GM06990 (cell line): ENCODE results near the genes RSPO1, MANEAL and INPP5B.

DNA sequence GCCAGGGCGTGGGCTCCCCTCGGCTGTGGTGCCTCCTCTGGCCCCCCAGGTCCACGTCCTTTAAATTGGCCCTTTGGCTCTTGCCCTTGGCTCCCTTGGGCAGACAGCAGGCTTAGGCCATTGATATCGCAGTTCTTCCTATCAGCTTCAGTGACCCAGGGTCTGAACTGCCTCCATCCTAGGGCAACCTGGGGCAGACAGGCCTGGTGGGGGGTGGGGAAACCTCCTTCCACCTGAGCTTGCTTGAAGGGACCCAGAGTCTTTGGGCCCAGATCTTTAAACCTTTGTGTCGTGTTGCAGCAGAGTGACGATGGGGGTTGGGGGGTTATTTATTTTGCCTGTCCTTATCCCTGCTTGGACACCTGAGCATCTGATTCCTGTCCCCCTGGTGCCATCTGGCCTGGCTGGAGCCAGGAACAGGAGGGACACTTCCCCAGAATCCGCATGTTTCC is 7.0 kb upstream of the TFAP2E start:
- RRBS = no CpG with 5 or more reads among the region's 7 CpGs

- RRBS = no CpG with 5 or more reads among the region's 3 CpGs
These were observed 16.1 kb downstream of the CLSPN start for GRCh38 chr1:35753694-35754117.

DNA sequence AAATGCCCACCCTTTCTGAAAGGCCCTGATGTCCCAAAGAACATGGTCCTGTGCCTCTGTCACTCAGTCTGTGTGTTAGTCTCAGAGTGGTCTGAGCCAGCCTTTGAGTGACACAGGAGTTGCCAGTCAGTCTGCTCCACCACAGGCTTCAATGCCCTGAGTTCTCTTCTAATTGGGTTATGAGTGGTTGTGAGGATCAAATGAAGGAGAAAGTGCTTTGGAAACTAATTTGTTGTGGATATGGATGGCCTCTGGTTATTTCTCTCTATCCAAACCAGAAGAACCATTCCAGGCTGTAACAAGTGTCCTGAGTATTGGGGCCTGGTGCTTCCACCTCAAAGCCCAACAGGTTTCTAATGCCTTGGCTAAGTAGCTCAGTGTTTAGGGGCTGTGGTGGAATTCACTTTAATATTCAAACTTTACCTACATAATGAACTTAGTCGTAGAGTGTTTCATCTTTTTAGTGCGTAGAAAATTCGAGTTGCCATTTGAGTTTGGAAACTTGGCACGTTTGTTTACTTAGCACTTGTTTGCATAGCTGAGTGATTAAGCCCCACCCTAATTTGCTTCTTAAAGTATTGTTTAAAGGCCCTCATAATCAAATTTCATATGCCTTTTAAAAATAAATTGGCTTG is 1.3 kb downstream of the AGO4 start:
- RRBS = no CpG with 5 or more reads among the region's 4 CpGs

DNA sequence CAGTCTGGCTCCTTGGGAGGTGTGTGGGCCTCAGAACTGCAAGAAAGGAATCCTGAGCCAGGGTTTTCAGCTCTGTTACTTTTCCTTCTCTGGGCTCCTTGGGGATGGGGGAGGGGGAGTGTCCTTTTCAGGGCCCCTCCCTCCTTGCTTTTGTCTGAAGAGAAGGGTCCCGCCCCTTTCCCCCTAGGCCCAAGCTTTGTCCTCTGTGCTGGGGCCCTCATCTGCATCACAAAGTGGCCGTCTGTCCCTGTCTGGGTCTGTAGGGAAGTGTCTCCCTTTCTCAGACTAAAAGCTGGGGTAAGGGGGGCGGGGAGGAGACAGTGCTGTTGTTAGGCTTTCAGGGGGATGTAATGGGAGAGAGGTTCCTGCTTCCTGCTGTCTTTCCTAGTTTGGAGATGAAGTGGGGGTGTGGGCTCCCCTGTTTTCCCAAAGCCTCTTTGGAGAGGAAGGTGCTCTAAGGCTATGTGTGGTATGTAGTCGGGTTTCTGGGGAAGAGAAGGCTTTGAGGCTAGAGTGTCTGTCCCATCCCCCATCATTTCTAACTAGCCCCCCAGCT is 3.1 kb downstream of the AGO1 start:
- RRBS = no CpG with 5 or more reads among the region's 4 CpGs

- RRBS = no CpG with 5 or more reads among the region's 10 CpGs
These were observed 20.7 kb upstream of the THRAP3 start for GRCh38 chr1:36203314-36204202.

DNA sequence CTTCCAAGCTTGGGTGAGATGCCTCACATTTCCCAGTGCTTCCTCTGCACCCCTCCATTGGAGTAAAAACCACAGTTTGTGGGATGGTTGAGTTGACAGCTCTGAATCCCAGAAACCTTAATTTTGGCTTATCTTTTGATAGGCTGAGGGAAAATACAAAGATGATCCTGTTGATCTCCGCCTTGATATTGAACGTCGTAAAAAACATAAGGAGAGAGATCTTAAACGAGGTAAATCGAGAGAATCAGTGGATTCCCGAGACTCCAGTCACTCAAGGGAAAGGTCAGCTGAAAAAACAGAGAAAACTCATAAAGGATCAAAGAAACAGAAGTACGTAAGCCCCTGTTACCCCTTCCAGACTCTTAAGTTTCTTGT is 9.7 kb upstream of the SH3D21 start:
- RRBS = no CpG with 5 or more reads among the region's 7 CpGs

DNA sequence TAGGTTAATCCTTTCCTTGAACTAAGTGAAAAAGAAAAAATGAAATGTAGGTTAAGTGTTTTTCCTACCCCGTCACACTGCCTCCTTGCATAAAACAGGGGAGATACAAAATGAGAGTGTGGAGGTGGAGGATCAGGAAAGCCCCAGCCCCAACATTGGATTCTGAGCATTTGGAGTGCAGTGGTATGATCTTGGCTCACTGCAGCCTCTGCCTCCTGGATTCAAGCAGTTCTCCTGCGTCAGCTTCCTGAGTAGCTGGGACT is 3.4 kb upstream of the SH3D21 start:
- RRBS = no CpG with 5 or more reads among the region's 2 CpGs

DNA sequence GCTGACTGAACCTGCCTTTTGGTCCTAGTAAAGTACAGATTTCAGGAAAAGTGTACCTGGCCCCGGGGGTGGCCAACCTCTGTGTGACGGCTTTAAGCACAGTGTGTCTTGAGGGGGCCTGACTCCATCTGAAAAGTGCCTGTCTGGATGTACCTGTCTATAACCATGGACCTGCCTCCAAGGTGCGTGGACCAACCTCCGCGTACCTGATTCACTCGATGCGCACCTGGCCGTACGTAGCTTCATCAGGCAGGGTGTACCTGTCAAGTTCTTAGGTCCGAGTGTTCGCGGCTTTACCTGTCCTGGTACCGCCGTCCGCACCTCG is 480 bp upstream of the ZC3H12A start:
- RRBS = no CpG with 5 or more reads among the region's 16 CpGs

DNA sequence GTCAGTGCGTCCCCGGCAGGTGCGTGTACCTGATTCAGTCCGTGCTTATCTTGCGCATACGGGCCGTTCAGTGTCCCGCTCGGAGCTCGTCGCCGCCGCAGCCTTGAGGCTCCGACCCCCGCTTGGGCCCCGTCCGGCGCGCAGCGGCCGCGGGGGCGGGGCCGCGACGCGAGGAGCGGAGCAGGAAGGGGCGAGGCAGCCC is 216 bp upstream of the ZC3H12A start:
- RRBS = 2% methylated on average over 15 of the region's 29 CpGs

DNA sequence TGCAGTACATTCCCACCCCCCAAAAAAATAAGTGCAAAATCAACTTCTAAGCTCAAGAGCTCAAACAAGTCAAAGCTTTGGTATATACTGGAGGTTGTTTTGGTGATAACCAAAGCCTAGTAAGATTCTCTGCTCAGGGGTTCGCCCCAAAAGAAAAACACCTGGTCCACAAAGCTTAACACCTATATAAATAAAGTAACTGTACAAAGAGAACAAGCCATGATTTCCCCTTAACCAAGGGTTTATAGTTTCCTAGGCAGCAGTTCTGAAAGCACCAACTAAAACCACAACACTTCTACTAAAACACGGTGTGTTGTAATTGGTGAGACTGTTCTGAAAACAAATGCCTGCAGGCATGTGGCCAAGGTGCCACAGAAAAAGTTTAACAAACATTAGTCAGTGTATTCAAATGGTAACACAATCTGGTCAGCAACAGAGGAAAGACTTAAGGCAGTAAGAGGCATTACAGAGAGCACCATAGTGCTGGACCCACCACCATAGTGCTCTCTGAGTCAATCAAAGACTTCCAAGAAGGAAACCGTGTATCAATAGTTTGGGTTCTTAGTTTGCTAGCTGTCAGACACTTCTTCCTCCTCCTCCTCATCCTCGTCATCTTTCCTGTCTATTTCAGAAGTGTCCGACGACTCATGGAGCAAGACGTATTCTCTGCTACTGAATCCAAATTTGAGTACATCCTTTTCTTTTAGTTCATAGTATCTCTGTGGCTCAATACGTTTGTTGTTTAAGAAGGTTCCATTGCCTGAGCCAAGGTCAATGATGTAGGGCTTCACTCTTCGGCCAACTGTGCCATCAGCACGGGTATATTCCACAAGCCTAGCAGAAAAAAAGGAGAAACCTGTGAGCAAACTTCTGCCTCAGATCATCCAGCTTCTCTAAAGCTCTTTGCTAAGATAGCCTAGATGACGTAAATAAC is 16.6 kb downstream of the SNIP1 start:
- RRBS = no CpG with 5 or more reads among the region's 11 CpGs

DNA sequence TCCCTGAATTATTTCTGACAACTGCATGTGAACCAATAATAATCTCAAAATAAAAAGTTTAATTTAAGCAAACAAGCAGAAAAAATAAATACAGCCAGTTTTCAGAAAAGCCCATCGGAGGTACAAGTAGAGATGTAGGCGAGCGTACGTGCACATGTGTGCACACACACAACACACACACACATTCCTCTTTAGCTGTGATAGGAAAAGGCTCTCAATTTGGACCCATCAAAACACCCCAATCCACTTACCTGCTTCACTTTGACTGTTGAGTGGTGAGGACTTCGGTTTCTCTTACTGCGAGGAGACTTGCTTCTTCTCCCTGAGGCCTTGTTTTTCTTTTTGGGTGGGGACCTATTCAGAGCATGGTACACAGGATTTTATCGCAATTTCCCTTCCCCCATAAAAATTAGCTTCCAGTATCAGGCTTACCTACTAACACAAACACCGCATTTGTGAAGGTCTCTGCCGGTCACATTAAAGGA is 1.7 kb downstream of the SNIP1 start:
- RRBS = no CpG with 5 or more reads among the region's 9 CpGs

- RRBS = 23% methylated on average over 16 of the region's 47 CpGs
These were observed 780 bp downstream of the RSPO1 start for GRCh38 chr1:37633721-37634503.

GRCh38 chr1:37634504-37635155 is at the start of gene RSPO1:
RSPO1 (minus strand) TSS chr1:37634892.
- RRBS = 16% methylated on average over 54 of the region's 70 CpGs

- RRBS = 58% methylated on average over 2 of the region's 29 CpGs
These were observed 29.8 kb downstream of the EPHA10 start for GRCh38 chr1:37735034-37735646.

- RRBS = 4% methylated on average over 29 of the region's 92 CpGs
These were observed at the start of gene MANEAL for GRCh38 chr1:37793614-37794369. MANEAL (plus strand) TSS chr1:37793847.

- RRBS = no CpG with 5 or more reads among the region's 2 CpGs
These were observed 9.6 kb upstream of the YRDC start for GRCh38 chr1:37817480-37818051.

DNA sequence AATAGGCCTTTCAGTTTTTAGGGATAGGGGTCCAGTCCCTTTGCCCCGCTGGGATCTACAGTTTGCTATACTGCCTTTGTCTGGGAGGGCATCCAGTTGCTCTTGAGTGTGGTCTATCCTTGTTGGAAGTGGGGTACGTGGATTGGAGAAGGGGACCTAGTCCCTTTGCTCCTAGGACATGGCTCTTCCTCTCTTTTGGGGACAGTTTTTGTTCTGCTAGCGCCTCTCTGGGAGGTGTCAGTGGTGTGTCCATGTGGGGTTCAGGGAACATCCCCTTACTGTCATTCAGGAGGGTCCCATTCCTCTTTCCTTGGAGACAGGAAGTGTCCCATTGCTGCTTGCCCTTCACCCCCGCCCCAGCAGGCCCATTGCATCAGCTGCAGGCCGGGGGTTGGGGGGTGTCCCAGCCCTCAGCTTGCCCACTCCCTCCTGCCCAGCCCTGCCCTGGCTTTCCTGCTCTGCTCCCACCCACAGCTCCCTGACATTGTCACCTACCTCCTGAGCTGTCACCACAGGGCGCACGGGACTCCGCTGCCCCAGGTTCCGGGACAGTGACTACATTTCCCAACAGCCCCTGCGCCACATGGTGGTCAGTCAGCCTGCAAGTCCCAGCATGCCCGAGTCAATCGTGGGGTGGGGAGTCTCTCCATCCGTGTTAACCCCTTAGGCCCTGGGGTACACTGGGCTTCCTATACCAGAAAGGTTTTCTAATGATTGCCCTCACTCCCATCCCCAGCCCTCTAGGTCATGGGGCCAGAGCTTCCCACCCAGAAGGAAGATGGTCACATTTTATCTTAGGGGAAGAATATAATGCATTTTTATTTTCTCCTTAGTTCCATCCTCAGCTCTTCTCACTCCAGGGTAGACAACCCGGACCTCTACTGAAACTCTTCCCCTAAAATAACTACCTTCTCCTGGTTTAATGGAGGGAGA is at the start of gene INPP5B:
INPP5B (minus strand) TSS at position 559 of the 933 bp plus-strand sequence.
- RRBS = no CpG with 5 or more reads among the region's 14 CpGs

- RRBS = 64% methylated on average over 3 of the region's 15 CpGs
These were observed 5.8 kb upstream of the SF3A3 start for GRCh38 chr1:37995642-37995965.

DNA sequence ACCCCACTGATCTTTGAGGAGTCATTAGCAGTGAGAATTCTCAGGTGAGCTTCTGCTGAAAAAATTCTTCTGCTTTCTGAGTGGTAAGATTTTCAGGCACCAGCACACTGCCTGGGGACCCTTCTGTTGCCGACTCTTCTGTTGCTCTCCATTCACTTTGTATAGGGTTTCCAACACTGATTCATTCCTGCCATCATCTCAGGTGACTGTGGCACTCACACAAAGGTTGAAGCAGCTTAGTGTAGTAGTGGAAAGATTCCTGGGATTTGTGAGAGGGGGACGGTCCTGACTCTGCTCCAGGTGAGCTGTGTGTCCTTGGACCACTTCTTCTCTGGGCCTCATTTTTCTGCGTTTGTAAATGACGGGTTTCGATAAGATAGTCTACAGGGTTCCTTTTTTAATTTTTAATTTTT is 9.4 kb downstream of the UTP11 start:
- RRBS = no CpG with 5 or more reads among the region's 5 CpGs

GRCh38 chr1:38433166-38433446 is 386.5 kb upstream of the POU3F1 start:
- RRBS = no CpG with 5 or more reads among the region's 5 CpGs